Neuron (in vitro differentiated cells): ENCODE measurements around a stretch of chr11.

DNA sequence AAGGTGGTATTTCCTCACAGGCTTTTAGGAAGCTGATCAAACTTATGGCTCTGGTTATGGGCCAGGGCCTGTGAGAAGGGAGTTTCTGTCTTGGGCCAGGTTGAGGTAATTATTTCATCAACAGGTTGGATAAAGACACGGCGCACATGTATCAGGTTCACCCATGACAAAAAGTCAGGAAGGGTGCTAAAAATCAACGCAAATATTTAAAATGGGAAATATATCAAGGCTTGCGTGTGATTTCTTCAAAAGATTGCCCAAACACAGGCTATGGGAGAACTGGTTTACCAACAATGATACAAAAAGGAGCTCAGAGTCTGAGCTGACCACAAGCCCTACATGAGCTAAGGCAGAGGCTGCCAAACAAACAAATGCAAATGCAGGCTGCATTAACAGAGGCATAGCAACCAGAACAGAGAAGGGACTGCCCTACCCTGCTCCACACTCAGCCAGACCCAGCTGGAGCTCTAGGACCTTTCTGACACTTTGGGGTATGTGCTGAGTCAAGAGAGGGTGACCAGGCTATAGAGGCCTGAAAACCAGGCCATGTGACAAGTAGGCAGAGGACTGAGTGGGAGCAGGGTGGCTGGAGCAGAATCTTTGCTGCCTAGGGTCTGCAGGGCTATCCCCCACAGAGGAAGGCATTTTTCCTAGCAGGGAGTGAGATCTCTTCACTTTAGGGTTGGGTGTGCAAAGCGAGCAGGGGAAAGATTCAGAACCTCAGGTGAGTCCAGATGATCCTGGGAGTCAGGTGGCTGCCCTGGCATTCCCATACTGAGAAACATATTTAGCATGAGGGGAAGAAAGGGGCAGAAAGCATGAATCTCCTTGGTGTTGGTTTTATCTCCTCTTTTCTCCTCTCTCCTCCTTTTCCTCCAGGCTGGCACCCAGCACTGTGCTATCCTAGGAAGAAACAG lies 17.8 kb upstream of the P2RY2 start:
- PRO-cap: no peak

DNA sequence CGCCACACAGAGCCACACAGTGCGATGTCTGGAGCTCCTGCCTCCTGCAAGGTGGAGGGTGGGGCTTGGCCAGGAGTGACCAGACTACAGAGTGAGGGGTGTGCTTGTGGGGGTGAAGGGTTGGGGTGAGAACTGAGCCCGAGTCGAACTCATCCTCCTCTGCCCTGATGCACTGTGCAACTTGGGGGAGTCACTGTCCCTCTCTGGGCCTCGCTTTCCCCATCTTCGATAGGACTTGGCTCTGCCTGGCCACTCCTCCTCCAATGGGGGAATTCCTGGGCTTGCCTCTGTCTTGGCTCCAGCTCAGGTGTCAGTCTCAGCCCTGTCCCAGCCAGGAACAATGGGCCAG lies 21.8 kb downstream of the P2RY2 start:
- PRO-cap: no peak

DNA sequence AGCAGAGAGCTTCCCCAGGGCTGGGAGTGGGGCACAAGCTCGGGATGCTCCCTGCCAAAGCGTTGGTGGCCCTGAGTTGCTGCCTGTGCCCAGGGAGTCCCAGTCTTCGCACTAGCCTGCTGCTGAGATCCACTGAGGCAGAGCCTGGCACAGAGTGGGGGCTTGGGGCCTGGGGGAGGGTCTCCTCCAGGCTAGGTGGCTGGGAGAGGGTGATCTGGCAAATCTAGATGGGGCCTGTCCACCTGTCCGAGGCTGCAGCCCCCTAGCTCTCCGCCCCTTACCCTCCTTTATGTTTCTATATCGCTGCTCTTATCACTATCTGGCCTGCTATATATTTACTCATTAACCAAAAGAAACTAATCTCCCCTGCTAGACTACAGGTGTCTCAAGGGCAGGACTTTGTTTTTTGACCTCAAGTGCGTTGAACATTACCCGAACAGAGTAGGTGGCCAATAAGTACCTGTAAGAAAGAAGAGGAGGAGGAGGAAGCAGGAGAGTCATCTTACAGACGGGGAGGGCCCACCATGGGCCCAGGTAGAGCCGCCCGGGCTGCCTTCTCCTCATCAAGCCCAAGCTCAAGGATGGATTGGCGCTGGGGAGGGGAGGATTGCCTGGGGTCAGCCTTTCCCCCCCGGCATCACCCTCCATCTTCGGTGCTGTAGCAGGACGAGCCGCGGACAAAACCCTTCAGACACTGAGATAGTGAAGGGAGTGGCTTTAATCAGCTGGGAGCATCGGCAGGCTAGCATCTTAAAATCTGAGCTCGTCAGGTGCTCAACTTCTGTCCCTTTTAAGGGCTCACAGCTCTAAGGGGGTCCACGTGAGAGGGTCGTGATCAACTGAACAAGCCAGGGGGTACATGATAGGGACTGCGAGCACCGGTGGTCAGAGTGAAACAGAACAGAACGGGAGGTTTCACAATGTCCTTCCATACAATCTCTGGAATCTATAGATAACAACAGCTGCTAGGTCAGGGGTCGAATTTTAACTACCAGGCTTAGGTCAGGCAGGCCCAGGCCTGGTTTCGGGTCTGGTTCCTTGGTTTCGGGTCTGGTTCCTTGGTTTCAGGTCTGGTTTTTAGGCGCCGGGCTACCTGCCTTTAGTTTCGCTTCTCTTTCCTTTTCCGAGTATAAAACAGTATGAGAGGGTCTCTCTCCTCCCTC lies 1.1 kb upstream of the P2RY6 start:
- PRO-cap: unidirectional peak, plus-strand start at position 720 of the sequence

GRCh38 chr11:73317580-73317914 lies 9.5 kb downstream of the ARHGEF17 start:
- PRO-cap: no peak

DNA sequence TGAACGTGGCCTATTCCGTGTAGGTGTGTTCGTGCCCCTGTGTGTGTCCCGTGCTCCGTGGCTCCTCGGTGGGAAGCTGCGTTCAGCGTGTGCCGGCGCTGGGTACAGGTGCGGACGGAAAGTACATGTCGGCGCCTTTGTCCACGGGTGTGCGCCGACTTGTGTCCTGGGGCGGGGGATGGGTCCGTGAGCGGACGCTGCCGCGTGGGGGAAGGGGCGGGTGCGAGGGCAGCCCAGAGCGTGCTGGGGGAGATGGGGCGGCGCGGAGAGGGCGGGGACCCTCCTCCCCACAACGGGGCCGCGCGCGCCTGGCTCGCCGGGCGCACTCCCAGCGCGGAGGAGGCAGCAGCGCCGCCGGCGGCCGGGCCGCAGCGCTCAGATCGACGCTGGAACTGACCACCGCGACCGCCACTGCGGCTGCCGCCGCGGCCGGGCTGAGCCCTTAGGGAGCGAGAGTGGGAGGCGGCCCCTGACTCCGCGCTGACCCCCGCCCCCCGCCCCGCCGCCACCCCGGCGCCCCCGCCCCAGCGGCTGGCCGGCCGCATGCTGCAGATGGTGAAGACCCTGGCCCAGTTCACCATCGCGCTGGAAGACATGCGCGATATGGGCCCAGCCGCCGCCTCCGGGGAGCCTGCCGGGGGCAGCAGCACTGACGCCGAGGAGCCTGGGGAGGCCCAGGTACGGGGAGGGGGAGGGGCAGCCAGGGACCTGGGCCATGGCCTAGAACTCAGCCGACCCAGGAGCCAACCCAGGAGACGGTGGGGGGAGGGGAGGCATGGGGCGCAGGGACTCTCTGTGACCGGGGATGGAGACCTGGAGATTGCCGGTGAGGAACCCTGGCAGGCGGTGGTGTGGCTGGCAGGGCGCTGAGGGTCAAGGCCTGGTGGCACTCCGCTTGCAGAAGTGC lies 33.3 kb upstream of the RELT start:
- PRO-cap: bidirectional peak, plus-strand start at position 81 of the sequence, minus-strand start at position 91 of the sequence; bidirectional peak, plus-strand start at position 378 of the sequence, minus-strand start at position 394 of the sequence; bidirectional peak, plus-strand start at position 549 of the sequence, minus-strand start at position 605 of the sequence

GRCh38 chr11:73381042-73381464 lies 4.9 kb downstream of the RELT start:
- PRO-cap: no peak

DNA sequence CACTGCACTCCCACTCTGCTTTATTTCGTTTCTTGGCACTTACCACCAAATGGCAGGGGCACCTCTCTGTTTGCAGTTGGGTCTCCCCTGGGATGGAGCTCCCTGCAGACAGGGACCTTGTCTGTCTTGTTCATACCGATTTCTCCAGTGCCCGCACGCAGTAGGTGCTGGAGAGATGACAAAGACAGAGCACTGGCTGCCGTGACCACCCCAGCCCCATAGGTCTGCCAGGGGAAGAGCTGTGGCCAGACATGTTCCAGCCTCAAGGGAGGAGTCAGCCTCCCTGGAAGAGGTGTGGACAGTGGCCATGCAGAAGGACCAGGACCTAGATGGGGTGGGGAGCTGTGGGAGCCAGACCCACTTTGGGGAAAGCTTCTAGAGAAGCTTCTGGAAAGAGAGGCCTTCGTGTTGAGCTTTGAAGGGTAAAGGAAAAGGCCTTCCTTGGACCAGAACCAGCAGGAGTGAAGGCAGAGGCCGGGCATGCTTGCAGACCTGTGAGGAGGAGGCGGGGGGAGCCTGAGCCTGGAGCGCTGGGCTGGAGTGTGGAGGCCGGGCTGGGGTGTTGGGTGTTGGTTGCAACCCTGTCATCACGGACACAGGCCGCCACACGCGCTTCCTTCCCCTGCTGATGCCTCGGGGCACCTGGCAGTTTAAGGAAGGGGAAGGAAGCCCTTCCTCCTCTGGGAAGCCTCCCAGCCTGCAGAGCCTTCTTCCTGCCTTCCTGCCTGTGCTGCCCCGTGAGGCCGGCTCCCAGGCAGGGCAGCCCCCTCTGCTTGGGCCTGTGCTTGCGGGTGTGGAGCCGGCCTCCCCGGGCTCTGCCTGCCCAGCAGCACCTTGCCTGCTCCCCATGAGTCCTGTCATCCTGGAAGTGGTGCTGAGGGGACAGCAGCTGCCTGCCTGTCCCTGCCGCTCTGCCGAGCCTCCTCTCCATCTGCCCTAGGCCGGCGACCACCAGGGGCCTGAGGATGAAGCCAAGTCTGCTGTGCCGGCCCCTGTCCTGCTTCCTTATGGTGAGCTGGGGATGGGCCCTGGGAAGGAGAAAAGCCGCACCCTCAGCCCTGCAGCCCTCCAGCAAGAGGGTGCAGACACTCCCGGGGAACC lies 12.3 kb downstream of the RELT start:
- PRO-cap: unidirectional peak, minus-strand start at position 933 of the sequence

DNA sequence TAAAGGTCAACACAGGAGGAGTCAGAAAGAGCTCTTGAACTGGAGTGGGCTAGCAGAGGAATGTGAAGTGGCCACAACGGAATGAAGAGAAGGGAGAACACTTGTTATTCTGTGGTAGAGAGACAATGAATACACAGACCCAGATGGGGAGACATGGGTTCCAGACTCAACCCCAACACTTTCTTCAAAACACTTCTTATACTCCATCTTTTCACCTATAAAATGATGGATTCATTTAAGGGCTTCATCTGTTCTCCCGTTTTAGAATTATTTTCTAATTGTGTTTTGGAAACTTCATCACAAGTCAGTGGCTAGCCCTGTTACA lies 88.3 kb downstream of the RELT start:
- PRO-cap: no peak

DNA sequence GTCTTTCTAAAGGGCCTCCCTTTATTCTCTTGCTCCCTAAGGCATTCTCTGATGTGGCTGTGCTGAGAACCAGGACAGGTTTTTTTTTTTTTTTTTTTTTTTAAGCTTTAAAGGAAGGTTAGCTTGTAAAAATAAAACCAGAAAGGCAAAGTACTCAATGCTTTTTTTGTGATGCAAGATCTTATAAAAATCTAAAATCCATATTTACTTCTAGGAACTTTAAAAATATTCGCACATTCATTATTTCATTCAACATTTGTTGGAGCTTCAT lies 2.8 kb upstream of the MRPL48 start:
- PRO-cap: no peak

DNA sequence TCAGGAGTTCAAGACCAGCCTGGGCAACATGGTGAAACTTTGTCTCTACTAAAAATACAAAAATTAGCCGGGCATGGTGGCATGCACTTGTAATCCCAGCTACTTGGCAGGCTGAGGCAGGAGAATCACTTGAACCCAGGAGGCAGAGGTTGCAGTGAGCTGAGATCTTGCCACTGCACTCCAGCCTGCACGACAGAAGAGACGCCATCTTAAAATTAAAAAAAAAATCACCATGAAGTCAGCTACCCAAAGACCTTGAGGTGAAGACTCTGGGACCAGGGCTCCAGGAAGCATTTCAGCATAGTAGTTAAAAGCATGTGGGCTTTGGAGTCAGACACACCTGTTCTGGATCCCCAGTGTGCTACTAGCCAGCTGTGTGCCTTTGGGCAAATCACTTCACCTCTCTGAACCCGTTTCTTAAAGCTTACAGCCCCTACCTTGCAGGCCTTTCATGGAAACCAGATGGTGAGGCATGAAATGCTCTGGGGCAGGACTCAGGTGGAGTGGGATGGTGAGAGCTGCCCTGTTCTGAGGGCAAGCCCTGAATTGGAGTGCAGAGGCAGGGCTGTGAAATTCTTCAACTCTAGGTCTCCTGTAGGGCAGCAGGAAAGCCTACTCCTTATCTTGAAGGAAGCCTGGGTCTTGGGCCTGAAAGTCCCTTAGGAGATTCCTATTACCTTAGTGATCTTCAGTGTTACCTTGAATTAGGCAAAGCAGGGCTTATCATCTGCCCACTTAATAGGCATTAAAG lies 10.5 kb downstream of the UCP2 start:
- PRO-cap: no peak

DNA sequence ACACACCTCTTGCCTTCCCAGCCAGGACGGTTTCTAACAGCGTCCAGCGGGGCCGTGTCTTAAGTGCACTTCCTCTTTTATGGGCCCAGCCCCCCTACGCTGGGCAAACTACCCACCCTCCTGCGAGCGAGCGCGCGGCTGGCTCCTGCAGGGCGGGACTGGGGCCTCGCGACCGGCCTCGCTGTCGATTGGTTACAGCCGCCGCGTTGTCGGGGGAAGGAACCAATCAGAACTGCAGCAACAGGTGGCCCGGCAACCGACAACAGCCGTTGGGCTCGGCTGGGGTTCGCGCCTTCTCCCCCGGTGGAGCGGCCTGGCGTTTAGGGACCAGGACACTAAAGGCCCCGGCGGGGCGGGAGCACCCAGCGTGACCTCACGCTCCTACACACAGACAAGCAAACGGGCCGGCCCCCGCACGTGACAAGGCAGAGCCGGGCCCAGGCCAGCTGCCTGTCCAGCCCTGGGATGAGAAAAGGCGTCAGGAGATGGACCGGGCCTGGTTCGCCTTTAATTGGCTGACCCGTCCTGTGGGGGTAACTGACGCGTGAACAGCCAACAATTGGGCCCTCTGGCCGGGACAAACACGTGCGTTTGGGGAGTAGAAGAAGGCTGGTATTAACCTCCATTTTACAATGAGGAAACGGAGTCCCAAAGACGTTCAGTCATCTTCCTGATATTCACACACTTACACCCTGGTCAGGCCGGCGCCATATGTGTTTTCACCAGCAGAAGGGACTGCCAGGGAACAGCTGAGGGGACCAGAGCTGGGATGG lies 711 bp upstream of the UCP2 start:
- PRO-cap: bidirectional peak, plus-strand start at position 255 of the sequence, minus-strand start at position 35 of the sequence; bidirectional peak, plus-strand start outside the sequence, minus-strand start at position 715 of the sequence

DNA sequence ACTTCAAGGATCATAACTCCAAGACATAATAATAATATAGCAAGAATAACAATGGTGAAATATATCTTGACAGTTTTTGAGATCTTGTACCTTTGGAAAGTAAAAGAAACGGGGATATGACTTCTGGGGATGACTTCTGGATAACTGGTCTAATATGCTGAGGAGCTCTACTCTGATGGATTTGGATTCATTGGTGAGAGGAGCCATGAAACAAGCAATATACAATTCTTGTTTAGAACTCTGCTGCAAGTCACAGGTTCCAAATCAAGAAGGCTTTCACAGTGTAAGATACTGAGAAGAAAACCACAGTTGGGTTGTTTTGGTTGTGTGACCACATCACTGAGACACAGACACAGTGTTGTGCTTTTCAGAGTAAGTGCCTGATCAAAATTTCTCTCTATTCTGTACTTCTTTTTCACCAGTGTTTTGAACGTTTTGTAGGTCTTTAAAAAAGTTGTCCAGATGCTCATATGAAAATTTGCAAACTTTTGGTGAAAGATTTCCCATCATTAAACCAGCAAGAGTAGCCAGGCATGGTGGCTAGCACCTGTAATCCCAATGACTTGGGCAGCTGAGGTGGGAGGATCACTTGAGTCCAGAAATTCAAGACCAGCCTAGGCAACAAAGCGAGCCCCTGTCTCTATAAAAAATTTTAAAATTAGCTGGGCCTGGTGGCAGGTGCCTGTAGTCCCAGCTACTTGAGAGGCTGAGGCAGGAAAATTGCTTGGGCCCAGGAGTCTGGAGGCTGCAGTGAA lies 13.0 kb downstream of the UCP3 start:
- PRO-cap: no peak

- PRO-cap: no peak
Measured at GRCh38 chr11:74004673-74005013, 4.2 kb downstream of the UCP3 start.

DNA sequence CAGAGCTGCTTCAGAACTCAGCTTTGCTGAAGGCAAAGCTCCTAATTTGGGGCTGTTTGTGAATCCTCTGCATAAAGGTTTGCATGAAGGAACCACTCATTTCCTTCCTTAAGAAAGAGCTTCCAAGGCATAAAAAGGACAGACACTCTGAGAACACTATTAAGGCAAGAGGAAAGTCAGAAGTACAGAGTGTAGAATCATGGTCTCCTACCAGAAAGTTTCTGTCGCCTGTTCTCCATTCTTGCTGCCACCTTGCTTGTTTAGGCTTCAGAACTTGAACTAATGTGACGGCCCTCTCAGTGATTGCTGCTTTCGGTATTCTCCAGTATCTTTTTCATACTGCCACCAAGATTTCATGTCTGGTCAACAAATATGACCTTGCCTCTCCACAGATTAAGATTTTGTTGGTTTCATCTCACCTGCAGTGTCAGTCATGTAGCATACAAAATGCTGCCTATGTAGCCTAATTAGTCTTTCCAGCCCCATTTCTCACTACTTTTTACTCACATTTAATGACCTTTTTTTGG lies 61.5 kb upstream of the UCP3 start:
- PRO-cap: no peak

- PRO-cap: no peak
Measured at GRCh38 chr11:74817307-74818362, 69.0 kb downstream of the RNF169 start.

GRCh38 chr11:74837194-74838101 lies 88.8 kb downstream of the RNF169 start:
- PRO-cap: no peak

DNA sequence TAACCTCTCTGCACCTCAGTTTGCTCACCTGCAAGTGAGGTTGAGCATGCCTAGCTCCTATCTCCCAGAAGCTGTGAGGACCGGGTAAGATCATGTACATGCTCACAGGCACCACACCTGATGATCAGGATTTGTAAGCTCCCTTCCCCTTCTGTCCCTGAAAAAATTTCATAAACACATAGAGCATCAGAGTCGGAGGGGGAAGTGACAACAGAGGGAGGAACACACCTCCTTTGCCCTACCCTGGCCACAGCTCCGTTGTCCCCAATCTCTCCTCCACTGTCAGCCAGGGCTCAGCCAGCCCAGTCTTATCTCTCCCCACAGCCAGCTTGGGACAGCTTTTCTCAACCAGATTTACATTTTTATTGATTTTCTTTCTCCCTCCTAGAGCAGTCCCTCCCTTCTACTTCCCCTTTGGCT lies 32.2 kb upstream of the TPBGL start:
- PRO-cap: no peak

GRCh38 chr11:75208930-75209831 lies 31.4 kb upstream of the TPBGL start:
- PRO-cap: no peak

DNA sequence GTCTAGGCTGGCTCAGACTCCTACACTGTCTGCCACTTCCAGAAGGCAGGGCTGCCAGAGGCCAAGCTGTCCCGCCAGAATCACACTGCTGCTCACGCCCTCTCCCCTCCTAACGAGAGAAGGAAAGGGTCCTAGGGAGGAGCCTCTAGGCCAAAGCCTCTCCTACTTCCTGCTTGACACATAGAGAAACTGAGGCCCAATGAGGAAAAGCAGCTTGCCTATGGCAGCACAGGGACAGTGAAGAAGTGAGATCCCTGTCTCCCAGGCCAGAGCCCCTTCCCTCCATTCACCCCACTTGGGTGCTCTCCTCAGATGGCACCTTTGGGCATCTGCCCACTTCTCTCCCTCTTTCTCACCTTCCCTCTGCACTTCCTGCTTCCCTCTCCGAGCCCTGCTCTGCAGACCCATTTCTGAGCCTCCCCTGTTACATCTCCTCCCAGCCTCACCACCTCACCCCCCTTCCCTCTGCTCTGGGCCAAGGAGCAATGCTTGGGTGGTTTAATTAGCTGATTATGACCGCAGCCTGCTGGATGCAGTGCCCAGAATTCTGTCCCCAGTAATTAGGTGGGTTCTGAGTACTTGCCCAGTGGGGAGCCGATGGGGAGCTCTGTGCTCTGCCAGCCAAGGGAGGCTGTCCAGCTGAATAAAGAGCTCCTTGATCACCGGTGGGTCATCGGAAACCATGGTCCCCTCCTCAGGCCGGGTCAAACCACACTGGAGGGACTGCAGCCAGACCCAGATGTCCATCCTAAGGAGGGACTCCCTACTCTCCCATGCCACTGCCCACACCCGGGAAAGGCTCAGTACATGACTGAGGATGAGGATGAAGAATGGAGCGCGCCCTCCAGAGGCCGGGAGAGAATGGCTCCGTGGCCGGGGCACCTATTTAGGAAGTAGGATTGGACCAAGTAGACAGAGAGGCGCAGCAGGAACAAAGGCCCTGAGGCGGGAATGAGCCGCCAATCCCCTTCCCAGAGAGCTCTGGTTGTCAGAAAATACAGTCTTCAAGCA lies 9.3 kb downstream of the ARRB1 start:
- PRO-cap: no peak

- PRO-cap: no peak
Measured at GRCh38 chr11:75349417-75350138, 1.9 kb downstream of the ARRB1 start.